Neutrophil (primary cell): Measurements from ENCODE around the gene KIF27.

- PRO-cap = no peak
Observed at GRCh38 chr9:77985944-77986400, 45.6 kb downstream of the GNAQ start.

- PRO-cap = no peak
Observed at GRCh38 chr9:78004429-78004884, 27.2 kb downstream of the GNAQ start.

DNA sequence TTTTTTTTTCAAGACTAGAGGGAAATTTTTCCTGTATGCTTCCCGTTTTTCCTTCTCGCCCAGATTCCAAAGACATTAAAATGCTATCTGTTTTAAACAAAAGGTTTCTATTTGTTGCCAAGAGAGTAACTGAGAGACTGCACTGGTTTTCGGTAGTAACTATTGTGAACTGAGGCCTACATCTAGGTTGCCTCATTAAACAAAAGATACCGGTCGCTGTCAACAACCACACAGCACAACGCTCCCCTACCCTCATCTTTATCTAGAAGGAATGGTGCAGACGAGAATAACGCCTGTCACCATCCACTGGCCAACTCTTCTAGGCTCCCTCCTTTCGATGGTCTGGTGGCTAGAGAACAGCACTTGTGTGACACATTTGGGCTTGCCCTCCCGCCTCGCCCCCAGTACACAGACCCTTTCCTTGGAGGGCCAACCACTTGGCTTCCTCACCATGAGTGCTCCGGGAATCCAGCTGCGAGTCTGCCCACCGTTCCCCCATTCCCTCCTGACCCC lies 1.5 kb downstream of the GNAQ start:
- PRO-cap = no peak

DNA sequence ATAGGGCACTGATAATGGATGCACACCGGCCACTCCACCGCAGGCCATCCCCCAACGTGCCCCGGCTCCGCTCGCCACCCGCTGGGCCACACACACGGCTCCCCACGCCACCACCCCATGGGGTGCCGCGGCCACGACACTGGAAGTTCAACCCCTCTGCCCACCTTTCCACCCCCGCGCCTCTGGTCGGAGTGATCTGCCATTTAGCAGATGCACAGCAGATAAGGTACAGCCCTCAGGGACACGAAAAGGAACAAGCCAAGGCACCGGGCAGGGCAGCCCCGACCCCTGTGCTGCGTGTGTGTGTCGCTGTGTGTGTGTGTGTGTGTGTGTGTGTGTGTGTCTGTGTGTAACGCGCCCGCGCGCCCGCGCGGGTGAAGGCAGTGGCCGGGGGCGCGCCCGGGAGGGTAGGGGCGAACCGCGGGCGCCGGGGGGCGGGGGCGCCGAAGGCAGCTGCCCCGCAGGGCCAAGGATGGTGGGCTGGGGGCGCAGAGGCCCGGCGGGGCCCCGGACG lies 976 bp downstream of the GNAQ start:
- PRO-cap = no peak

DNA sequence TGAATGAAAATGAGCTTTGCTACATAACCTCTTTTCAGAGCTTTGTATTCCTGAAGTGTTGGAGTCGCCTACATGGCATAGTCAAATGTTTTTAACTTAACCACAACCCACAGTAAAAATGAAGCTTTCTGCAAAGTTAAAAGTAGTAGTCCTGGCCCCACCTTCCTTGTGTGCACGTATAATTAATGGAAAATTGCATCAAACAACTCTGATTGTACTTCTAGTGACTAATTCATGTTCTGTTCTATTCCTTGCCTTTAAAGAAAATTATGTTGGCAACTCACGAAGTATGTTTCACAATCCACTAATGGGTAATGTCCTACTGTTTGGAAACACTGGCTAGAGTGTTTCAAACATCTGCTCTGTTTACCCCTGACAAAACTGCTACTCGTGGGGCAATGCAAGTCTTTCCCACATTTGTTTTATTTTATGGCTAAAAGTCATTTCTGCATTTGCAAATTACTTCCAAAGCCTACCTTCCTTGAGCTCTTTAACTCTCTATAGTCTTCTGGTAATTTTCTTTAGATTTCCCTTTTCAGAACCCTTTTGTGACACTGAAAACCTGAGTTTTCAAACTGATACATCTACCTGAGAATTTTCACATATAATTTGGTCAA lies 18.5 kb upstream of the PSAT1 start:
- PRO-cap = no peak

DNA sequence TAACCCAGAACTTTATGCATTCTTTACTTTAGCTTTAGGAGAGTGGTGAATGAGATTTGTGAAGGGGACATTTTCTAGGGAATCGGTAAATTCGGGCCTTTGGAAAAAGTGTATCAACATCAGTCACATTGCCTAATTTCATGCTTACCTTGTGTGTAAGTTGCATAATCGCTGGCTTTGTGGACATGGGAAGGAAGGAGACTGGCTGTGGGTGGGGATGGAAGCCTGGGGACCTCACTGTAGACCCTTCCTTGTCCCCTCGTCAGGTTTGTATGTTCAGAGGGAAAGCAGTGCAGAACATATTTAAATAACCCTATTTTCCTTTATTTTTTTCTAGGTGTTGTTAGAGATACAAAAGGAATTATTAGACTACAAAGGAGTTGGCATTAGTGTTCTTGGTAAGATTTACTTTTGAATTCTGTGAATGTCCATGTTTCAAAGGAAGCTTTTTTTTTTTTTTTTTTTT lies 3.4 kb downstream of the PSAT1 start:
- PRO-cap = no peak

DNA sequence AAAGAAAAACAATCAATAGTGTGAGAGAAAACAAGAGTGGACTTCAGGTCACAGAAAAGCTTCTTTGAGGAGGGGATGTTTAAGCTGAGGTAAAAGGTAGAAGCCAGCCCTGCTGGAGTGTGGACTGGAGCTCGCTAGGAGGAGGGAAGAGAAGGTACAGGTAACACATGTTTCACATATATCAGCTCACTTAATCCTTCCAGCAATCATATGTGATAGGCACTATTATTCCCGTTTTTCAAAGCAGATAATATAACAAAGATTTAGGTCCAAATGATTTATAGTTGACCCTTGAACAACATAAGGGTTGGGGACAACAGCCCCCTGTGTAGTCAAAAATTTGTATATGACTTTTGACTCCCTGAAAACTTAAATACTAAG lies 341.5 kb downstream of the PSAT1 start:
- PRO-cap = no peak

DNA sequence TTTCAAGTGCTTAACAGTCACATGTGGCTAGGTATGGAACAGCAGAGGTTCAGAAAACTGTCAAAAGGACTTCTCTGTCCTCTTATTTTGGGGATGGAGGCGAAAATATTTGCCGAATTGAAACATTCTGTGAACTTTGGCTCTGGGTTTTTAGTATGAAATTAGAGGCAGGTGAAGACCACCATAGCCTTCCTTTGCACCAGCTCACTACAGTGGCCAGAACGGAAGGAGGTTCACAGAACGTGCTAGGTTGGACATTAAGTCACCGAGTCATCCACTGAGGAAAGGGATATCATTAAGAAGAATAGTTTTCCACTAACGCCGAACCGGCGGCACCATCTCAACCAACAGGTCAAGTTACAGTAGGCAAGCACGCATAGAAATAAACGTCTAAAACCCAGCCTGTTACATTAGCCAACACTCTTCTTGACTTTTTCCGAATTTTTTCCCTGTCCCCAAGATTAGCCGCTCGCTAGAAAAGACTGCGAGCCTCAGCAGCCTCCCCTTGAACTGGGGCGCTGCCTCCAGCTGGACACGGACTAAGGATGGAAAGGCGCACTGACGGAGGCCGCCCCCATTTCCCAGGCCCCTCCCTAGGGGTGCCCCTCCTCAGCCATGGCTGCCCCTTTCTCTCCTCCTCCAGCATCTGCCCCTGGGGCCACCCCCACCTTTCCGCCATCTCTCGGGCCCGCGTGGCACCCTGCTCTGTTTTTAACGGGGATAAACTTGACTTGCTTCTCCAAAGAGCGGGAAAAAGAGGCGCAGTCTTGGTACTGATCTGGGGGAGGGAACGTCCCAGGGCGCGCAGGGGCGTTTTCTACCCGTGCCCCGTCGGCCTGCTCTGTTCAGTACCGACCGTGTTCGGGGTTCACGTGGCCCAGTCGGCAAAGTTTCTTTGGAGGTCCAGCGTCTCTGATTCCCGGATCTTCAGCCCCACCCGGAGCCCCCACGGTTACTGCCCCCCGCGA lies 1.6 kb upstream of the TLE4 start:
- PRO-cap = no peak

DNA sequence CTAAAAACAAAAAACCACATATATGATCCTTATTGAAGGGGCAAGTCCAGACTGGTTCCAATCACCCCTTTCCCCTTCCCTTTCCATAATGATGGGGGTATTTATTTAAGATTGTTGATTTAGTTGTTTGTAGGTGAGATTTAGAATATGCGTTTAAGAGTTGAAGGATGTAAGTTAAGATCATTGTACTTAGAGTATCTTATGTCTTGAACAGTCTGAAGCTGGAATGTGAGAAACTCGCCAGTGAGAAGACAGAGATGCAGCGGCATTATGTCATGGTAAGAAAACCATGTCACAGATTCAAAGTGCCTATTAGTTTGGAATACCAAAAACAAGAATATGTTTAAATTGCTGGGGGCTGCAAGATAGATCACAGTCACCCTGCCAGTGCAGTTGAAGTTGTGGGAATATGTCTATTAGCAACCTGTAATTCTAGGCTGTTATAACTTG lies 2.9 kb downstream of the TLE4 start:
- PRO-cap = no peak

GRCh38 chr9:79583909-79584580 lies 12.3 kb downstream of the TLE4 start:
- PRO-cap = no peak

GRCh38 chr9:81683988-81684621 lies 5.2 kb downstream of the TLE1 start:
- PRO-cap = no peak

GRCh38 chr9:81720447-81721076 lies 31.2 kb upstream of the TLE1 start:
- PRO-cap = no peak

GRCh38 chr9:81819766-81820583 lies 108.3 kb upstream of the SPATA31D4 start:
- PRO-cap = no peak

- PRO-cap = no peak
Observed at GRCh38 chr9:82558769-82559402, 504.1 kb downstream of the RASEF start.

- PRO-cap = no peak
Observed at GRCh38 chr9:82597256-82598026, 465.5 kb downstream of the RASEF start.

- PRO-cap = no peak
Observed at GRCh38 chr9:83154744-83155433, 91.9 kb upstream of the RASEF start.

DNA sequence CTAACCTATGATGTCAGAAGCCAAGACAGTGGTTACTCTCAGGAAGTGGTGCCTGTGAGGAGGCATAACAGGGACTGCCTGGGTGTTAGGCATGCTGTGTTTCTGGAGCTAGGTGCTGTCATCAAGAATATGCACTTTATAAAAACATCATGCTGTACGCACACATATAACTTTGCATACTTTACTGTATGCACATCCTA lies 30.1 kb downstream of the FRMD3 start:
- PRO-cap = no peak

DNA sequence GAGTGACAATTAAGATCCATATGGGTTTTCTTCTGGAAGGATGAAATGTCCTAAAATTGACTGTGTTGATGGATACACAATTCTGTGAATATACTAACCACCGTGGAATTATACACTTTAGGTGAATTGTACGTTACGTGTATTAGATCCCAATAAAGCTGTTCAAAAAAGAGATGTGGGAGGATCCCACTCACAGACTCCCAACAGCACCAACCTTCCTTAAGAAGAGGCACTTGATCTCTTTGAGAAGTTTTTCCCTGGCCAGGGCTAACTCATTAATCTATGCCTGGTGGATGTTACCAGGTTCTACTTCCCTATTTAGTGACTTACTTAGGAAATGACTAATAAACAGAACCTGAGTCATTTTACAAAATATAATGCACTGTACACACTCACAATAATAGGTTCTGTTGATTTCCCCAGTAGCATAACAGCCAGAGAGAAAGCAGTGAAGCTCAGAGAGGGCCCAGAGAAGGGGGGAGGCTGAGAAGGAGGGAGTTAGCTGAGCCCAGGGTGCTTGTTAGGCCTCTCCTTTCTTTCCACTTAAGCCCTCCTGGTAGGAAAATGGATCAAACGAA lies 27.2 kb downstream of the FRMD3 start:
- PRO-cap = unidirectional peak, plus-strand start at position 469 of the sequence

DNA sequence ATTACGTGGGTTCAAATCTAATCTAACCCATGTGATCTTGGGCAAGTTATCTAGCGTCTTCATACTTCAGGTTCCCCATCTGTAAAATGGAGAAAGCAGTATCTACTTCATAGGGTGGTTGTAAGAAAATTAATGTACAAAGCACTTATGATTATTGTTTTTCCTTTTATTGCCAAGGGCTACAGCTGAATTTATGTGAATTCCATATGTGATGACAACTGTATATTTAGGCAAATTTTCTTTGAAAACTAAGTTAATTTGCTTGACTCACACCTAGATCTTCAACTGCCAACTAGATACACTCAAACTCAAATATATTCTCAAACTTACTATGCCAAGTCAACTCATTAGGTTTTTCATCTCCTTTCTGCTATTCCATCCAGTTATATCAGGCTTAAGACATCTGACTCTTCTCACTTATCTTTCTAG lies 37.9 kb downstream of the UBQLN1 start:
- PRO-cap = no peak

GRCh38 chr9:83920908-83921750 lies at the start of gene KIF27:
TSS of gene KIF27 (minus strand) at chr9:83921432.
- PRO-cap = bidirectional peak, plus-strand start at chr9:83921628, minus-strand start at chr9:83921367